Fallopian tube (tissue), 1 donor: ENCODE measurements around the gene FBP2.

- PRO-cap = no peak
These were observed 13.4 kb downstream of the NINJ1 start for GRCh38 chr9:93120481-93121215.

GRCh38 chr9:93129176-93130106 lies 4.6 kb downstream of the NINJ1 start:
- PRO-cap = no peak

GRCh38 chr9:93185027-93186148 lies 1.4 kb downstream of the WNK2 start:
- PRO-cap = unidirectional peak, minus-strand start at chr9:93185971

DNA sequence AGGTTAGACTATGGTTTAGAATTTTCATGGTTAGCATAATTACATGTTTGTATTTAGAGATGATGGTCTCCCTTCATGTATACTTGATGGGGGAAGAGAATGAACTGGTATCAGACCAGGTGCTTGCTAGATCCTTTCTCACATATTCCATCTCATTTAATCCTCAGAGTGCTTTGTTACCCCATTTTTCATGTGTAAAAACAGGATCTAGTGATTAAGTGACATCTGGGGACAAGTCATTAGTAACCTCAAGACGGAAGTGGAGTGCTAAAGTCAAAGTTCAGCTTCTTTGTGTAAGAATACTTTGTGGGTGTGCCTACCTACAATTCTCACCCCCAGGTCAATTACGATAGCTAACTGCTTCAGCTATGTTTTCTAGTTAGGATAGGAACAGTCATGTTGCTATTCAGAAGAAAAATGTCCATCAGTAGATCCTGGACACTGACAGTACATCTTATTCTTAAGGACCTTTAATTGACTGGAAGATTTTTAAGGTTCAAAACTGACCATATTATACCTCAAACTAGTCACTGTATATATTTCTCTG lies 3.1 kb upstream of the FAM120AOS start:
- PRO-cap = no peak

DNA sequence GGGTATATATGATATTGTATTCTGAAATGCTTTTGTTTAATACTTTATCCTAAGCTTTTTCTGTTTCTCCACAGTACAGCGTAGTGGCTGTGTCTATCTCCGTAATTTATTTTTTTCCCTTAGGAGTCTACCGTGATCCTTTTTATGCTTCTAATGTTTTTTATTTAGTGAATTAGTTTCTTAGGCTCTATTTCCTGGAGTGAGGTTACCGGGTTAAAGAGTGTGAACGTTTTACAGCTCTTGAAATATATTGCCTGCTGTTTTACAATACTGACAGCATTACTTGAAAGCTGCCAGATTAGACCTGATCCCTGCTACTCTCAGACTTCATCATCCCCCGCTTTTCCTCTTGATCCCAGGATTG lies 15.2 kb upstream of the FAM120AOS start:
- PRO-cap = no peak

GRCh38 chr9:93515867-93516282 lies 60.5 kb upstream of the PHF2 start:
- PRO-cap = no peak

DNA sequence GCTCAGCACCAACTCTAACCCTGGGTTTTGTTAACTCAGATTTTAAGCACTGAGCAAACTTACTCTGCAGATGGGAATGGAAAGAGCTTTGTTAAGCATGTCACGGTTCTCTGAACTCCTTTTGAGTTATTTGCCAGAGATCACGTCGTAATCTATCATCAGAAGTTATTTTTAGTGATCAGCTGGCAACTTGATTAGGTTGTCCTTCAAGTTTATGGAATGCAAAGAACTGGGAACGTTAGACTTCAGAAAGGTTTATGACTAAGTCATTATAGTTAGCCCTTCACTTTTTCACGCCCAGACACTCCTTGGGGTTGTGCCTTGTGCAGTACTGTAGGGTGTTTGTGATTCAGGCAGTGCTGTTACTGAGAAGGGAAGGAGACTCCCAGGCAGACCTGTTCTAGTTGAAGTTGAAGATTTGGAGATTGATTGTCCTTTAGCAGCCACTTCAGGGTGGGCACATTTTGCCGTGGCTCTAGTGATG lies 26.8 kb upstream of the PHF2 start:
- PRO-cap = no peak

DNA sequence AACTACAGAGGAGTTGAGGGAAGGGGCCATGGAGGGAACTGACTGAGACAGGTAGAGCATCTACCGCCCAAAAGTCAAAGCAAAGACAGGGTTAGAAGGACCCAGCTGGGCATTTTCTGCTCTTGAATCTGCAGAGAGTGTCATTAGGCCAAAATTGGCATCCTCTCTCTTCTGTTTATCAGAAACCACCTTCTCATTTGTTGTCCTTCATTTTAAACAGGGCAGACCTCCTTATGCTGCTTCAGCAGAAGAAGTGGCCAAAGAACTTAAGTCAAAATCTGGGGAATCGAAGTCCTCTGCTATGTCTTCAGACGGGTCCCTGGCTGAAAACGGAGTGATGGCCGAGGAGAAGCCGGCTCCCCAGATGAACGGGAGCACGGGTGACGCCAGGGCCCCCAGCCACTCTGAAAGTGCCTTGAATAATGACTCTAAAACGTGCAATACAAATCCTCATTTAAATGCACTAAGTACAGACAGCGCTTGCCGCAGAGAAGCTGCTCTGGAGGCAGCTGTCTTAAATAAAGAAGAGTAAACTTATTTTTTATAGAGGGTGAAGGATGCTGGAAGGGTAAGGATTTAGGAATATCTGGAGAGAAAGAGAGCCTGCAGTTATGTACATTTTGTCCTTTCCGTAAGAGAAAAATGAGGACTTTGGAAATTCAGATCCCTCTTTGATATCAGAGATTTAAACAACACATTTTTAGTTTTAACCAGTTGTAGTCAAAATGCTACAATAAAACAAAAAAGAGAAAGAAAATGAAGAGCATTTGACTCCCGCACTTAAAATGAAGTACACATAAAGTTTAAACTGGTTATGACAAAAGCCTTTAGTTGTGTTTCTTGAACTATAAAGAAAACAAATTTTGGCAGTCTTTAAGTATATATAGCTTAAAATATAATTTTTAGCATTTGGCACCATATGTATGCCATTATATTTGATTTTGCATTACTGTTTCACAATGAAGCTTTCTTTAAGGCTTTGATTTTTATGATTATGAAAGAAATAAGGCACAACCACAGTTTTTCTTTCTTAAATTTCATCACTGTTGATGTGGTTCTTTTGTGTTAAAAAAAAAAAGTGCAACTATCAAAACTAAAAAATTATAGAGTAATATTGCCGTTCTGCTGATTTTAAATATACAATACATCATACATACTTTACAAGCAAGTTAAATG lies 12.0 kb upstream of the PHF2 start:
- PRO-cap = no peak

DNA sequence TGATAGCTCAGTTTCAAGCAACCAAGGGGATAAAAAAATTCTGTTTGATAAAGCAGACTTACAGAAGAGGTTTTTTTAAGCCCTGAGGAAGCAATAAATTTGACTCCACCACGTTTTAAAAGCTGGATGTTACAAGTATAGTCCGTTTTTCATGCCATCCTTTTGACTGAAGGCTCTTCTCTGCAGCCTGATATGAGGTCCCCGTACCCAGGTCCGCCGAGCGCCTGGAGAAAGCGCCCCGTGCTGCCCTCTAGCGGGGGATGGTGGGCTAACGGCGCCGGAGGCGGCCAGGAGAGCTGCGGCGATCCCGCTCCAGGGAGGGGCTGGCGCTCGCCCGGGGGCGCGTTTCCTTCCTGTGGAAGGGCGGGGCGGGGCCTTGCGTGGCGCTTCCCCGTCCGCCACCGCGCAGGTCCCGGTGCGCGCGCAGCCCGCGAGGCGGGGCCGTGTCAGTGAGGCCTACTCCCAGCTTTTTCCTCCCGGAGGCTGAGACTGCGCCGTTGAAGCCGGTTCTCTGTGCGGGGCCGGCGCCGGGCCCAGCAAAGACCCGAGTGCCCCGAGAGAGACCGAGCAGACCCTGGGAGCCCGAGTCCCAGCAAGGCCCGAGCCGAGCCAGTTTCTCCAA lies 10.0 kb upstream of the PHF2 start:
- PRO-cap = bidirectional peak, plus-strand start at position 486 of the sequence, minus-strand start at position 325 of the sequence

- PRO-cap = unidirectional peak, minus-strand start at chr9:93578550
These were observed 1.9 kb downstream of the PHF2 start for GRCh38 chr9:93578096-93578779.

DNA sequence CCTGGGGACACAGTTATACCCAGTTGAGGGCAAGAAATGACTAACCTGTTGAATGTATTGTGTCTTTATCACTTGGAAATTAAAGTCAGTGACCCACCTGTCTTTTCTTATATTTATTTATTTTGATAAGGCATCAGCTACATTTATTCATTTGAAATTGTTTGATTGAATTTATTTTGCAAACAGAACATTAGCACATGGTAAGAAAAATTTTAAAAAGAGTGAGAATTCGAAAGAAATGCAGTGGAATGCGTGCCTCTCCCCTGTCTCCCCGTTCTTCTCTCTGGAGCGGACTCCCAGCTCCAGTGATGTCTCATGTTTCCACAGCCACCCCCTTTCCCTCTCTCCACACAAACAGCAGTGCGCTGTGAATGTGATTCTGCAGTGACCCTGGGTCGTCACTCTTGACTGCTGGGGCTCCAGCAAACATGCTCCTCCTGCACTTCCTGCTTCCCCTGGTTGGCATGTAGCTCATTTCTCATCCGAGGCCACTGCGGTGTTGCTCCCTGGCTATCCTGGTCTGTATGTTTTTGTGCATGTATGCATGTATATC lies 13.2 kb downstream of the PHF2 start:
- PRO-cap = bidirectional peak, plus-strand start at position 370 of the sequence, minus-strand start at position 310 of the sequence

GRCh38 chr9:93661158-93662045 lies 85.0 kb downstream of the PHF2 start:
- PRO-cap = no peak

DNA sequence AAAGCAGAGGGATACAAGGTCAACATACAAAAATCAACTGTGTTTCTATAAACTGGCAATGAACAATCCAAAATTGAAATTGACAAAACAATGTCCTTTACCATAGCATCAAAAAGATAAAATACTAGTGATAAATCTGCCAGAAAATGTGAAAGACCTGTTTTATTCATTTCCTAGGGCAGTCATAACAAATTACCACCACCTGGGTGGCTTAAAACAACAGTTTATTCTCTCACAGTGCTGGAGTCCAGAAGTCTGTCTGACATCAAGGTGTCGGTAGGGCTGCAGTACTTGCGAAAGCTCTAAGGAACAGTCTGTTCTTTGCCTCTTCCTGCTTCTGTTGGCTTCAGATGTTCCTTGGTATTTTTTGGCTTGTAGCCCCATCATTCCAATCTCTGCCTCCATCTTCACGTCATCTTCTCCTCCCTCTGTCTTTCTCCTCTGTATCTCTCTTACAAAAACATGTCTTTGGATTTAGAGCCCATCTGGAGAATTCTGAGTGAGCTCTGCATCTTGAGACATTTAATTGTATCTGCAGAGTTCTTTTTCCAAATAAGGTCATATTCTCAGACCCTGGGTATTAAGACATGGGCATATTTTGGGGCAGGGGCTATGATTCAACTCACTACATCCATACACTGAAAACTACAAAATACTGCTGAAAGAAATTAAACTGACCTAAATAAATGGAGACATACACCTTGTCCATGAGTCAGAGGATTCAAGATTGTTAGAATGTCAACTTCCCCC lies 51.1 kb downstream of the PTPDC1 start:
- PRO-cap = no peak

DNA sequence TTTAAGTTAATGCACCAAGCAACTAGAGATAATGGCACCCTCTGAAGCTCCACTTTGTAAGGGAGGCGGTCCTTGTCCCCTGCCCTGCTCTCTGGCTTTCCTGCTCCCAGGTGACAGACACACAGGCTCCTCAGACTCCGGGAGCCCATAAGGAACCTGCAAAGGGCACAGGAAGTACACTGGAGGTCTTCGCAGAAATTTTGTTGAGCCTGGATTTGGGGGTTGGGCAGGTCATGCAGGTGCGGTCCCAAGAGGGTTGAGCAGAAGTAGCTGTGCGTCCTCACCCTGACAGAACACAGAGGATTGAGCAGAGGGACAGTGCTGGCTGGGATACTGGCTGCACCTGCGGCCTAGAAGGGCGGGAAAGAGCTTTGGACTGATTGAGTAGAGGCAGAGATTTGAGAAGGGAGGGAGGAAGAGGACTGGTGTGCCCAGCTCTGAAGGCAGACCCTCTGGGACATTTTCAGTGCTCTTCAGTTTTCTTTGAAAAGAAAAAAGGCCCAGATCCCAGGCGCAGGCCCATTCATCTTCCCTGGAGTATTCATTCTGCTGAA lies 65.4 kb downstream of the PTPDC1 start:
- PRO-cap = no peak

DNA sequence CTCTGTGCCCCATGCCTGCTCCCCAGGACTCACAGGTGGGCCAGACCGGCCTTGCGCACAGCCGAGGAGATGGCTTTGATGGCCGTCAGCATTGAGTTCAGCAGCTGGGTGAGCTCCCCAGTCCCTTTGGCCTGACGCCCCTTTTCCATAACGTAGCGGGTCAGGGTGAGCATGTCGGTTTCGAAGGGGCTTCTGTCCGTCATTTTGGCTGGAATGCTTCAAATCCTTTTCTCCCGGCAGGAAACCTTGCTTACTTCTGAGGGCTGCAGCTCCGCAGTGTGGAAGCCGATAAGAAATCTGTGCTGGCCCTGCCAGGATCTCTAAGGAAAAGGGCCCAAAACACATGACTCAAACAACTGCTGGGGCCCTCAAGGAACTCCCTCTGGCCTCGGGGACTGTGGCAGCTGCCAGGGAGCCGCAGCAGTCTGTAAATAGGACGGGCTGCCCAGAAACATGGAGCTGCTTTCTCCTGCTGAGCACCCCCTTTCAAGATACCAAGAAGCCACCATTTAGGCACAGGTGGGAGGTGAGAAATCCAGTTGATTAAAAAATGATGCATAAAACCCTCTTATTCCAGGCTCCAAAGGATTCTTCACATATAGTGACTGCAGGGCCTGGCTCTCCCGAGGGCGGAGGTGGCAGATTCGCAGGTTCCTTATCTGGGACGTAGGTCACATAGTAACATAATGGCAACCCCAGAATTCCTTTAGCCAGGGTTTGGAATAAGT lies at the start of gene FBP2:
Gene FBP2, minus strand, starts transcription at position 301 of the 728 bp plus-strand sequence.
- PRO-cap = no peak

DNA sequence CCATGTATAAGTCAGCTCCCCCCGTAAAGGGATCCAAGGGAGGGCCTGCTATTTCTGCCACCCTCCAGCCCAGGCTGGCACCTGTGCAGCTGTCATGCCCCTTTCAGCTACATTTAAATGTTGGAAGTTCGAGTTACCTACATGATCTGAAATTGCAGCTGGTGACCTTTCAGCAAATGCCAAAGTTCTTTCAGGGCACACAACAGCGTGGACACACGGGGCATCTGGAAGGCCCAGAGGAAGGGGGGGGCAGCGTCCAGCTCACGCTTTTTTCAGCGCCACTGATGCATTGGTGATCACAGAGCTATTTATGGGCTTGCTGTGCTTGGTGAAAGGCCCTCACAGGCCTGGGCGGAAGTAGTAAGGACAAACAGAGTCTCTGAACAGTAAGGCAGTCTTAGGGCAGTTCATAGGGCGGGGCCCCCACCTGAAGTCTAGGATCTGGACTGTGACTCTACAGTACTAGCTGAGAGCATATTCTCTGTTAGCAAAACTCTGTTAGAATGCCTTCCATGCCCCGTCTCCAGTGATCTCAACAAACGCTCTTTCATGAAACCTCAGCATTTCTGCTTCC lies 6.6 kb upstream of the FBP2 start:
- PRO-cap = no peak

DNA sequence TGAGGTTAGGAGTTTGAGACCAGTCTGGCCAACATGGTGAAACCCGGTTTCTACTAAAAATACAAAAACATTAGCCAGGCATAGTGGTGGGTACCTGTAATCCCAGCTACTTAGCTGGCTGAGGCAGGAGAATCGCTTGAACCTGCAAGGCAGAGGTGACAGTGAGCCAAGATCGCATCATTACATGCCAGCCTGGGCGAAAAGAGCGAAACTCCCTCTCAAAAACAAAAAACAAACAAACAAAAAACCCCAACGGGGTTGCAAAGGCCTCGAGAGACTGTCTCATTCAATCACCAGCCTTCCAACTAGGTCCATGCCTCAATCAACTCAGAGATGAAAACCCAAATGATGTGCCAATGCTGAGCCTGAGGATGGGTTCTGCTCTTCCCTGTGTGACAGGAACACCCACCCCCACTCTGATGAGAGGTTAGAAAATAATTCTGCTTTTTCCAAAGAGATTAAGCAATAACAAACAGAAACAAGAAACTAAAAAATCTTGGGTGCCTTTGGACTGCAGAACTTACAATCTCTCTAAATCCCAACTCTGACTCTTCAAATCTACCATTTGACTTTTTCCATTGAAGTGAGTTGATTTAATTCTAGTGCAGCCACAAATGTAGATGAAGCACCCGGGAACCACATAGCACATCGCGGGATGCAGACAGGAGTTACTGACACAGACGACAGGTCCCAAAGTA lies 25.4 kb upstream of the FBP1 start:
- PRO-cap = no peak

- PRO-cap = bidirectional peak, plus-strand start at chr9:94819530, minus-strand start at chr9:94819435
These were observed 92.7 kb downstream of the AOPEP start for GRCh38 chr9:94819018-94819756.

- PRO-cap = no peak
These were observed 144.5 kb downstream of the AOPEP start for GRCh38 chr9:94870812-94871518.

DNA sequence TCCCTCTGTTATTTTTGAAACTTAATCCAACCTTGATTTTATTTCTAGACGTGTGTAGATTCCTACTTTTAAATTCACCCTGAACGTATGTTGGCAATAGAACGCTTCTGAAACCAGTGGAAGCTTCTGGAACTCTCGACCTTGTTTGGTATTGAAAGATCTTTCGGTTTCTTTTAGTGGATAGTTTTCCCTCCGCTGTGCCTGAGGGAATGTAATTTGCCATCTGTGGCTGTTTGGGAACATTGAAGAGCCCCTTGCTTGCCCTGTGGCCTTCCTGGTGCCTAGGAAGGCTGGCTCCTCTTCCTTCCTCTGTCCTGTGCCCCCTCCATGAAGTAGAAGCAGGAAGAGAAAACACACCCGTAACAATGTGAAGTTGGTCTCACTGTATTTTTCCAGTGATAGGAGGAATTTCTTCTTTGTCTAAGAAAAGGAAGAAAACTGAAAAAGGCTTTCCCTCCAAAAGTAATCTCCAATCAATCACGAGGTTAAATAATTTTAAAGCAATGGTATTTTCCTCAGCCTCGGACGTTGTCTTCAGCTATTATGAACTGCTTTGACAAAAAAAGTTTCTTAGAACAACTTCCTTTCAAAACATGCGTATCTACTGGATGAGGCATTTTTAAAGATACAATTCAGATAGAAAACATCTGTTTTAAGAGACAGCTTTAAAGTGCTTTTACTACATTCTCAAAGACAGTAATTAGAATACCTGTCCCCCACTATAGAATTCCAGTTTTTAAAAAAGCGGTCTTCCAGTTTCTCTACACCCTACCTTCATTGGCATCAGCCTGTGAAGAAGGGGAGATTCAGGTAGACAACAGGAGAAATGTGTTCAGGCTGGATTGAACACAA lies 274.5 kb downstream of the AOPEP start:
- PRO-cap = no peak